Cardiac muscle cell (in vitro differentiated cells and primary cell): ENCODE results near the genes UCN2, ARIH2, QRICH1, USP19 and RHOA.

GRCh38 chr3:48433542-48434248, 3.8 kb upstream of the PLXNB1 start:
- RAMPAGE, long total RNA, result no peak
- RRBS, result no CpG with 5 or more reads among the region's 12 CpGs

GRCh38 chr3:48440394-48441139, 510 bp downstream of the TMA7 start:
- RAMPAGE, long total RNA, result no peak
- RRBS, result no CpG with 5 or more reads among the region's 35 CpGs

GRCh38 chr3:48469173-48469661, 3.2 kb downstream of the TREX1 start:
- RAMPAGE, long total RNA, result no peak
- RRBS, result no CpG with 5 or more reads among the region's 11 CpGs

DNA sequence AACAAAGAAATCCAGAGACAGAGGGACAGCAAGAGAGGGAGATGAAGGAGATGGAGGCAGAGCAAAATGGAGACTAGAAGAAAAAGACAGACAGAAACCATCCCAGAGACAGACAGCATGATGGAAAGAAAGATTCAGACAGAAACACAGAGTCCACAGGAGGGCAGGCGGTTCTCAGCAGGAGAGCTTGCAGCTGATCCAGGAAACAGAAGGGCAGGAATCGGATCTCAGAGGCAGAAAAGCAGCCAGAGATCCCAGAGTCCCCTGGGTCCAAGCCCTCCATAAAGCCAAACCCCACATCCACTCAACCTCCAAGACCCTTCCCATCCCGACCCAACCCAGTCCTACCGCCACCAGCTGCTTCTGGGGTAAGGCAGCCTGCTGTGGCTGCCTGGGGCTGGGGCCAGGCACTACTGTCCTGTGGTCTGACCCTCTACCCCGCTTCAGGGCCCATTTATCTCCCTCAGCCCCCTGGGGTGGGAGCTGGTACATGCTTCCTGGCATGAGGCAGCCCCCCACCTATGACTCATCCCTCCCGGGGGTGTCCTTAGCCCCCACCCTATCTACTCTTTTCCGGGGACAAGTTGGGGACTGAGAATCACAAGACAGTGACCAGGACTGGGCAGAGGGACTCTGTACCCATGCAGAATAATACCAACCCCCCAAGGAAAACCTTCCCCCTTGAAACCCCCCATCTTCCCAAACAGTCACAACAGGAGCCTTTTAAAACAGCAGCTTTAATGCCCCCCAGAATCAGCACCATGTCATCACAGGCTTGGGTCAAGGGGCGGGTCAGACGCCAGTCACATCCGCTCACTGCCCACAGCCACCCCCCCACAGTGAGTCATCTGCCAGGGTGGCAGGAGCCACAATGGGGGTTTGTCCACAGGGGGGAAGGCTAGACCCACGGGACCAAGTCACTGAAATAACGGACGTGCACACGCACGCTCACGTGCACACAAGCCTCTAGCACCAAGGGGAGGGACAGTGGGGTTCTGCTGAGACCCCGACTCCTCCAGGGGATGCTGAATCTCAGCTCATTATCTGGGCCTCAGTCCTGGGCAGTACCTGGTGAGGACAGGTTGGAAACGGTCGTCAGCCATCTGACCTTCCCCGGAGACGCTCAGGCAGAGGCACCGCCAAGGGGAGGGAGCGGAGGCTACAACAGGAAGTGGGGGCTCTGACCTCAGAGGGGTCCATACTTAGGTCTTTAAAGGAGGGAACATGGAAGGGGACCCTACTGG, at the start of gene UCN2:
UCN2 (minus strand) TSS at position 427 of the 1,244 bp plus-strand sequence.
- RAMPAGE, long total RNA, result no peak
- RRBS, result 8% methylated on average over 1 of the region's 23 CpGs

DNA sequence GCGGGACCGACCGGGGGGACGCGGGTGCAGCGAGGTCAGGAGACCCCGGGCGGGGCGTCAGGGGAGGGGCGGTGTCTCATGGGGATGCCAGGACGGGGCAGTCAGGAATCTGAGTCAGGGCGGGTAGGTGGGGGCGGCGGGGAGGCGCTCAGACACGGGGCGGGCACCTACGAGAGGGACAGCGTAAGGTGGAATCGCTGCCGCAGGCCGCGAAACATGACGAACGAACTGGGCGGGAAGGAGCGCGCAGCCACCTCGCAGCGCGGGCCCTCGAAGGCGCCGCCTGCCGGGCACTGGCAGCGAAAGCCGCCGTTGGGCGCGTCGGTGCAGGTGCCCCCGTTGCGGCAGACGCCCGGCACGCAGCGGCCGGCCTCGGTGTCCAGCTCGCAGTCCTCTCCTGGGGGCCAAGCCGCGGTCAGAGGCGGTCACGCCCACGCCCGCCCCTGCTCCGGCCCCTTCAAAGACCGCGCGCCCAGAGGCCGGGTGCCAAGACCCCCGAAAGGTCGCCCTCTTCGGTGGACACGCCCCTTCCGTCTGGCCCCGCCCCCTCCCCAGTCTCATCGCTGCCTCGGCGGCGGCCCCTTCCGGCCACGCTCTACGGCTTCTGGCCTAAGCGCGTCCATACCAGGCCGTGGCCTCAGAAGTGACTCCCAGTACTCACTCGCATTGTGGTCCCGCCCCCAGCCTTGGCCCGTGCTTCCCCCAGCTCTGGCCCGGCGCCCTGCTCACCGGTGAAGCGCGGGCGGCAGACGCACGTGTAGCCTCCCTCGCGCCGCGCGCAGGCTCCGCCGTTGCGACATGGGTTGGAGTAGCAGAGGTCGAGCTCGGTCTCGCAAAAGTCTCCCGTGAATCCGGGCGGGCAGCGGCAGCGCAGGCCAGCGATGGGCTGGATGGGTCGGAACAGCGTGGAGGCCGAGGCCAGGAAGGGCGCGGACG, 6.4 kb downstream of the CELSR3 start:
- RAMPAGE, long total RNA, result no peak
- RRBS, result 5% methylated on average over 46 of the region's 111 CpGs

GRCh38 chr3:48742177-48742640, 25.2 kb upstream of the IP6K2 start:
- RAMPAGE, long total RNA, result no peak
- RRBS, result no CpG with 5 or more reads among the region's 5 CpGs

DNA sequence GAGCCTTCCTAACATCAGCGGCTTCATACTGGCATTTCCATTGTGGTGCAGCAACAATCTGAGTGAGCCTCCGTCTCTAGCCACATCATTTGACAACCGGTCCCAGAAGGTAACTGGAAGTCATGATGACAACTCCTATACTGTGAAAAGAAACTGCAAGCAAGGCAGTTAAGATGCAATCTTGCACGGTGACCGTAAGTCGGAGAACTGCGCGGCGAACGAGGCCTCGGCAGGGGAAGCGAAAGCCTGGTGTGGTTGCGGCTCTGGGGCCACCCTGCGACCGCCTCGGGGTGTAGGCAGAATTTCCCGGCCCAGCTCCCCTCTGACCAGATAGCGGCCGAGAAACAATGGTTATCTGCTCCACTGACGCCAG, 464 bp upstream of the ARIH2 start:
- RAMPAGE, long total RNA, result no peak
- RRBS, result 1% methylated on average over 4 of the region's 20 CpGs

GRCh38 chr3:48918565-48919372, at the start of gene ARIH2:
TSS of gene ARIH2 (plus strand) at chr3:48918842.
- RAMPAGE, long total RNA, result start-site peak on the minus strand at chr3:48918688-48918800, 30 and 84 reads in 2 replicates; start-site peak on the plus strand at chr3:48918840-48918889, 2,523 and 896 reads in 2 replicates
- RRBS, result 2% methylated on average over 54 of the region's 101 CpGs

DNA sequence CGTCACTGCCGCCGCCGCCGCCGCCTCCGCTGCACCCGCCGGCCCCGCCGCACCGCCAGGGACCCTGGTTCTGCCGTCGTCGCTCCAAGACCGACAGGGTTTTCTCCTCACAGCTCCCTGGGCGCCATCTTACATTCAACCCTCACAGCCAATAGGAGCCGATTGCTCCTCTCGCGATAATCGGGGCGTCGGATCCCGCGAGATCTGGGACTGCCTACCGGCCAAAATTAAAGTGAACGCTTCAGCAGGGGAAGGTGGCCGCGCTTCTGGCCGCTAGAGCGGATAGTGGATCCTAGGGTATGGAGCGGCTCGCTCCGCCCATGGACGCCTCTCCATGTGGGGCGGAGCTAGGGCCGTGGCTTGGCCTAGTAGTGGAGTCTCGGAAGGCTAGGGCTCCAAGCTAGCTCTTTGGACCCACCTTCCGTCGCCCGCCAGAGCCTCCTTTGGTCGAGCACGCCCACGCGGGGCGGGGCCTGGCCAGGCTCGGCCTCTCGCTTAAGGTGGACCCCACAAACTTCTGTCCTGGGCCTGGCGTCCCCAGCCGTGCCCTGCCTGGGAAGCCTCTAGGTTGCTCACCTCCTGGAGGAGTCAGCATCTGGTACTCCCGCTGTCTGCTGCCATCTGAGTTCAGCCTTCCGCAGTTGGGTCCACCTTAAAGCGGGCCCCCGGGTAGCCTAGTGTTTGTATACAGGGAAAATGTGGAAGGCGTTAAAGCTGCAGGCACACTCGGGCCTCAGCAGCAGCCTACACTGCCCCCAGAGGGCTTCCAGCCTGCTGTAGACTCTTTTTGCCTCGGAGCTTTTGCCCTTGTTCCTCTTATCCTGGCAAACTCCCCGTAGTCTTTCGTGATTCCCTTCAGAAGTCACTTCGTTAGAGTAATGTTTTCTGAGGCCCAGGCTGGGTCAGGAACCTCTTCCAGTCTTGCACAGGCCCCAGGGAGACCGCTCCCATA, at the start of gene QRICH1:
QRICH1 (minus strand) TSS at position 153 of the 952 bp plus-strand sequence.
- RAMPAGE, long total RNA, result start-site peak on the minus strand centred at position 119 of the sequence, 83 bp wide, 362 and 354 reads in 2 replicates
- RRBS, result 3% methylated on average over 9 of the region's 61 CpGs

DNA sequence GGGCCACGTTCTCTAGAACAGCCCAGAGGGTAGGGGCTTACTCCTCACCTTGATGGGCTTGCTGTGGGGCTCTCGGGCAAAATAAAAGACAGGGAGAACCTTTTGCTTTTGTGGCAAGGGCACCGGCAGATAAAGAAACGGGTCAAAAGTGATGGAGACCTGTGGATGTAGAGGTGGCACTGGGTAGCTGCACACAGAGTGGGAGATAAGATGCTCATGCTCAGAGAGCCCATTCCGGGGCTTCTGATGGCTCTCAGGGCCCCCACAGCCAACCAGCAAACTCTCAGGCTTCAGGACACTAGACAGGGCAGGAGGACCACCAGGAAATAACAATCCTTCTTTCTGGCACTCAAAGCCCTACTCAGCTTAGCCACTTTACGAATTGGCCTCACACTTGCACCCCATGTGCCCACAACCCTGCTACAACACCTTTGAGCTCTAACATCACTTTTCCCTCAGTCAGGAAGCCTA, 6.5 kb downstream of the USP19 start:
- RAMPAGE, long total RNA, result no peak
- RRBS, result 97% methylated on average over 3 of the region's 6 CpGs

DNA sequence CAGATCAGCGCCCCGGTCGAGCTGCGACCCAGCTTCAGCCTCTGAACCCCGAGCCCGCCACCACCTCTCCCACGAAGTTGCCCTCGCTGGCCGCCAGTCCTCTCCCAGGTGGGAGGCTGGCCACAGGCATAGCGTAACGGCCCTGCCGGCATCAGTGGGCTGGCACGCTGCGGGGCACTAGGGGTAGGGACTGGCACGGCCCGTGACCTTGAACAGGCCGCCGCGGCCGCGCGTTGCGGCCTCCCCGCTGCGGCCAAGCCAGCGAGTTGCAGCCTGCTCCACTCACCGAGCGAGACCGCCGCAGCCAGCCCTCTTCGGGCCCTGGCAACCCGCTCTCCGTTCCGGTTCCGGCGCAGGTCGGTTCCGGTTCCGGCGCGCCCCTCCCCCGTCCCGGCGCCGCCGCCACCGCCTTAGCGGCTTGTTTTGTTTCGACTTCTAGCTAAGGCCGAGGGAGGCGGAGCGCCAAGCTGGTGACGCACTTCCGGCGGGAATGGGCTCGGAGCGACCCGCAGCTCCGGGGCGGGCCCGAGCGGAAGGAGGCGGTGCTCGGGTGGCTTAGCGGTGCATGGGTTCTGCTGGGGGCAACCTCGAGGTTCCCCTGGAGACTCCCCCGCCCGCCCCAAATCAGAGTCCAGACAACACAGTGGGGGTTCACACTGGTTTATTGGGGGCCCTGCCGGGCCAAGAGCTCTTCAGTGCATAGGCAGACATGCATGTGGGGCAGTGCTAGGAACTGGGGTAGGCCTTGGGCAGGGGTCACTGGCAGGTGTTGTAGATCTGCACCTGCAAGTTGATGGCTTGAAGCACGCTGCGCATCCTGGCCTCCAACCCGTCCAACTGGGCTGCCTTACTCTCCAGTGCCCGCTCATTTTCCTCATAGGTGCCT, at the start of gene USP19:
USP19 (minus strand) TSS at position 354 of the 886 bp plus-strand sequence.
- RAMPAGE, long total RNA, result start-site peak on the minus strand centred at position 328 of the sequence, 53 bp wide, 243 and 269 reads in 2 replicates
- RRBS, result 2% methylated on average over 12 of the region's 73 CpGs

DNA sequence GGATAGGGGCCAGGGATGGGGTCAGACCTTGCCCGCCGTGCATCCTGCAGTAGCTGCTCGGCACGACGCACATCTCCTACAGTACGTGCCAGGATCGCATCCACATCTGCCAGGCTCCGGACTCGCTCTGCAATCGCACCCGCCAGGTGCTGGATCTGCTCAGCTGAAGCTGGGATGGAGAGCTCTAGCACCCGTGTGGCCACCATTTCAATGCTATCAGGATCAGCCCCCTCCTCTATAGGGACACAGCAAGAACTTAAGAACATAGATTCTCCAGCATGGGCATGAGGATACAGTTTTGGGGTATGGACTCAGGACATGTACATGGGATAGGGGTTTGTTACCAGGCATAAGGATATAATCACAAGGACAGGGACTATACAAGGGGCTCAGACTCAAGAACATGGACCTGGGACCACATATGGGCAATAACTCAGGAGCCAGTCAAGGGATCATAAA, 1.5 kb upstream of the USP19 start:
- RAMPAGE, long total RNA, result no peak
- RRBS, result no CpG with 5 or more reads among the region's 12 CpGs

- RAMPAGE, long total RNA, result no peak
- RRBS, result no CpG with 5 or more reads among the region's 3 CpGs
Observed at GRCh38 chr3:49175949-49176417, 4.6 kb downstream of the KLHDC8B start.

GRCh38 chr3:49344926-49345592, 5.2 kb upstream of the USP4 start:
- RAMPAGE, long total RNA, result no peak
- RRBS, result no CpG with 5 or more reads among the region's 11 CpGs

DNA sequence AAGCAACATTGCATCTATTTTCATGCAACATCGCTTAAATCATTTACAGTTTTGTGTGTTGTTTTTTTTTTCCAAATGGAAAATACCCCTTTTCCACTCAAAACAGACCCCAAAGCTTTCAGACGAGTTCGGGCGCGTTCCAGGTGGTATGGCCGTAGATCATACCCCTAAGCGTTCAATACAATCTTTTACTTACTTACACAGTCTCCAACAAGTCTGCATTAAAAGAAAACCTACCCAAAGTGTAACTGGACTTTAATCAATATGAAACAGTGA, 752 bp downstream of the RHOA start:
- RAMPAGE, long total RNA, result no peak
- RRBS, result no CpG with 5 or more reads among the region's 7 CpGs

- RAMPAGE, long total RNA, result start-site peak on the minus strand at chr3:49411935-49411987, 2,493 and 1,893 reads in 2 replicates
- RRBS, result 2% methylated on average over 36 of the region's 103 CpGs
Observed at GRCh38 chr3:49411362-49412141, at the start of gene RHOA. TSS of gene RHOA (minus strand) at chr3:49411976.

DNA sequence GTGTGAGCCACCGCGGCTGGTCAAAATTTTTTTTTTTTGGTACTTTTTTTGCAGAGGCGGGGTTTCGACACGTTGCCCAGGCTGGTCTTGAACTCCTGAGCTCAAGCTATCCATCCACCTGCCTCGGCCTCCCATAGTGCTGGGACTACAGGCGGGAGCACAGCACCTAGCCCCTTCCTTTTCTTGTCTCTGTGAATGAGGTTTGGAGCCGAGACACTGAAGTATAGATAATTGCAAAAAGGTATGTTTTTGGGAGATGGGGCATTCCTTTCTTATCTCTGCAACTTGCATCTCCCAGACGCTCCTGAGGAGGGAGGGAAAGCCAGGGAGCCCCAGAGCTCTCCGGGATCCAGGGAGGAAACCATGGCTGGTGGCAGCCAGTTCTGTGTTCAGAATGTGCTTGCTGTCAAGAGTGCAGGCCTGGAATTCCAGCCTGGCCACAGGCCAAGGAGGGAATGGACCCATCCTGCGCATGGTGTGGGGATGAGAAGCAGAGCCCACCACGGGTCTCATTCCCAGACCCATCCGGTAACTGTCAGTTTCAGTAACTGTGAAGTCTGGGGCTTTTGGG, 1.2 kb upstream of the DAG1 start:
- RAMPAGE, long total RNA, result no peak
- RRBS, result no CpG with 5 or more reads among the region's 13 CpGs

DNA sequence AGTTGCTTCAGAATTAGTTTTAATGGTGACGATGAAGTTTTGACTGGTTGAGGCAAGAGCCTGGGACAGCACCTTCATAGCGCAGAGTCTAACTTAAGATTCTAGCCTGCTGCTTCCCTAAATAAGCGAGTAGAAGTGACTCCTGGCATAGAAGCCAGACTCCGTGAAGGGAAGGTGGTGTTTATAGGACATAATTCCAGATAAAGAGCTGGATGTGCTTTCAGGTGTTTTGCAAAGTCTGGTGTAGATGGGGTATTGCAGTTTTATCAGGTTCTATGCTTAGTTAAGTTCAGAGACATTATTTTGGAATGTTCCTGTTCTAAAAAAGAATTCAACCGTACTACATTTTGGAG, 1.0 kb downstream of the DAG1 start:
- RAMPAGE, long total RNA, result no peak
- RRBS, result no CpG with 5 or more reads among the region's 5 CpGs

DNA sequence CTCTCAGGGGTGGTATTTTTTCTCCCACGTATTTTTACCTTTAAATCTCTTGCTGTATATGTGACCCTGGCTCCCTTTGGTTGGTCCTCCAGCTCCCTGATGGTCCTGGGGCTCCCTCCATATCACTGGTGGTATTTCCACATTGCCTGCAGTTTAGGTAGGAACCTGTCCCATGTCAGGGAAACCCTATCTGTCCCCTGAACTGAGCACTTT, 27.9 kb downstream of the DAG1 start:
- RAMPAGE, long total RNA, result no peak
- RRBS, result no CpG with 5 or more reads among the region's 1 CpG

- RAMPAGE, long total RNA, result no peak
- RRBS, result no CpG with 5 or more reads among the region's 1 CpG
Observed at GRCh38 chr3:49498287-49498639, 28.2 kb downstream of the DAG1 start.